ENCODE results near the gene WDR5.

- PRO-cap = no peak
- RAMPAGE, long total RNA, 4 experiments = no peak in any of the 4 experiments
Observed at GRCh38 chr9:133349890-133350687, 2.1 kb downstream of the RPL7A start.

DNA sequence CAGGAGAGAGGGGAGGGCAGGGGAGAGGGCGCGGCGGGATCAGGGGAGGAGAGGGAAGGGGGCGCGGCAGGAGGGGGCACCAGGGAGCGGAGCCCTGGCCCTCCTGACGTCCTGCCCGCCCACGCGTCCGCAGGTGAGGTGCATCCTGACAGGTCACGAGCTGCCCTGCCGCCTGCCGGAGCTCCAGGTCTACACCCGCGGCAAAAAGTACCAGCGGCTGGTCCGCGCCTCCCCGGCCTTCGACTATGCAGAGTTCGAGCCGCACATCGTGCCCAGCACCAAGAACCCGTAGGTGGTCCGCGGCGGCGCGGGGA lies 388 bp downstream of the SURF2 start:
- PRO-cap = no peak
- RAMPAGE, long total RNA, 4 experiments = no peak in any of the 4 experiments

DNA sequence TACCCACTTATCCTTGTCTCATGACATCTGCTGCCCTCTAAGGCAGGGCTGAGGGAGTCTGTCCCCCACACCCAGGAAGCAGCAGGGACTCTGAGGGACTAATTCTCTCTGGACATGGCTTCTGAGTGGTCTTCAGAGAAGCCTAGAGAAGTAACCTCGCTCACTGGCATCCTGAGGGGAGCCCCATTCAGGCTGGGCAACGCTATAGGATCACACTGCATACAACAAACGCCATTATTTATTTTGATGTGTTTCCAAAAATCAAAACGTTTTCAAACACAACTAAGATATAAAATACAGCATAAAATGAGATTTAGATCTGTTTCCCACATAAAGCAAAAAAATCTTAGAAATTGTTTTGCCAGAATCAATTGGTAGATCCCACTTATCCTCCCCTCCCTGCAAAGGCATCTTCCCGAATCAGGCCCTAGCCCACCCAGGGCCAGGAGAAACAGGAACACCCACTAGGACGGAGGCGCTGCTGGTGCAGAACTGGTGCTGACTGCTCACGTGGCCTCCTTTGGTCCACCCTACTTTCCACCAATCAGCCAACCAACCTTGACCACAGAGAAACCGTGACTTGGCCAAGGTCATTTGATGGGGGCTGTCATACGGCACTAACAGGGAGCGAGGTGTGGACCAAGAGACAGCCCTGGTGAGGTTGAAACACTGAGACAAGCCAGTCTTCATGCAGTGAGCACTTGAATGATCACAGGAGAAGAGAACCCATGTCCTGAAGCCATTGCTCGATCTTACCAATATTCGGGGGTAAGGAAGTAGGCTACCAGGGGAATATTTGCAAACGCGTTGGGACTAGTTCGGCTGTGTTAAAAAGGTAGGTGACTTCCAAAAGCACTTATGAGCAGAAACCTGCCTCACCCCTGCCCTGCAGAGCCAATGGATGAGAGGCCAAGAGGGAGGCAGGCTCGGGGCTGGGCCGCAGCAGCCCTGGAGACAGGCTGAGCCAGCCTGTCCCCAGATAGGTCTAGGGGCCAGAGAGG lies 5.2 kb downstream of the SURF2 start:
- PRO-cap = no peak
- RAMPAGE, long total RNA, 4 experiments = no peak in any of the 4 experiments

- PRO-cap = no peak
- RAMPAGE, long total RNA, 4 experiments = no peak in any of the 4 experiments
Observed at GRCh38 chr9:133414533-133415000, 3.2 kb downstream of the REXO4 start.

- PRO-cap = bidirectional peak, plus-strand start at chr9:133460751, minus-strand start at chr9:133460609
- RAMPAGE, long total RNA, 4 experiments = no peak in any of the 4 experiments
Observed at GRCh38 chr9:133460359-133461127, 765 bp downstream of the CACFD1 start.

GRCh38 chr9:133476590-133477080 lies 2.3 kb downstream of the SLC2A6 start:
- PRO-cap = no peak
- RAMPAGE, long total RNA, 4 experiments = no peak in any of the 4 experiments

DNA sequence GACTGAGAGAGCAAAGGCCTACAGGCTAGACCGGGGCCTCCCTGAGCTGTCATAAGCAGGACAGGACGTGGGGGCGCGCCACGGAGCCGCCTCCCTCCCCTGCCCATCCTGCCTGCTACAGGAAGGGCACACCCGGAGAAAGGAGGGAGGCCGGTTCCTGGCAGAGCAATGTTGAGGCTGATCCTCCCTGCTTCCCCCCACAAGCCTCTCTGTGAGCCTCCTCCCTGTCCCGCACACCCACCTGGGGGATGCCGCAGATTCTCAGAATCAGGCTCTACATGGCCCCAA lies 9.0 kb upstream of the SLC2A6 start:
- PRO-cap = no peak
- RAMPAGE, long total RNA, 4 experiments = no peak in any of the 4 experiments

GRCh38 chr9:133676398-133676931 lies 40.3 kb downstream of the DBH start:
- PRO-cap = no peak
- RAMPAGE, long total RNA, 4 experiments = no peak in any of the 4 experiments

GRCh38 chr9:133842208-133842641 lies 104.1 kb upstream of the SARDH start:
- PRO-cap = no peak
- RAMPAGE, long total RNA, 4 experiments = no peak in any of the 4 experiments

GRCh38 chr9:133846413-133846669 lies 108.2 kb upstream of the SARDH start:
- PRO-cap = no peak
- RAMPAGE, long total RNA, 4 experiments = no peak in any of the 4 experiments

DNA sequence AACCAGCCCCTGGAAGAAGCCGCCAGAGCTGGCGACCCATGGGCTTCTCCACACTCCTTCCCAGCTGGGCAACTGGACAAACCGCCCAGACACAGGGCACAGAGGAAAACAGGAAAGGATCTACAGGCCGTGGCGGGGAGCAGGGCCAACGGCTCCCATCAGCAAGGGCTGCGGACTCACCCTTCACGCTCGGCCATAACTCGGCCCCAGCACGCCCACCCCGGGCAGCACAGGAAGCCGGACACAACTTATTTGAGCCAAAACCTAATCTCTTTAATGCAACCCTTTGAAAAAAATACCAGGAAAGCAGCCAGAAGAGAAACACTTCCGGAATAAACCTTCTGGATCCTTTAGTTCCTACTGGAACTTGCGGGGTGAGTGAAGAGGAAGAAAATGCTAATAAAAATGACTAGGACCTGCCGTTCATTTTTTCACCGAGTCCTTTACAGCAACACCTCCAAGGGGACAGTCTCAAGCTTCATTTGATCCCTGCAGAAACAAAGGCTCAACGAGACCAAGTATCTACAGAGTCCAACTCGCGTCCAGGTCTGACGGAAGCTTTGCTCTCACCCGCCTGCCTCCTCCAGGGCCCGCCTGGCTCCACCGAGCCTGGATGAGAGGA lies 59.9 kb downstream of the VAV2 start:
- PRO-cap = no peak
- RAMPAGE, long total RNA, 4 experiments = no peak in any of the 4 experiments

GRCh38 chr9:133954784-133956372 lies 36.7 kb downstream of the VAV2 start:
- PRO-cap = no peak
- RAMPAGE, long total RNA, 4 experiments = no peak in any of the 4 experiments

DNA sequence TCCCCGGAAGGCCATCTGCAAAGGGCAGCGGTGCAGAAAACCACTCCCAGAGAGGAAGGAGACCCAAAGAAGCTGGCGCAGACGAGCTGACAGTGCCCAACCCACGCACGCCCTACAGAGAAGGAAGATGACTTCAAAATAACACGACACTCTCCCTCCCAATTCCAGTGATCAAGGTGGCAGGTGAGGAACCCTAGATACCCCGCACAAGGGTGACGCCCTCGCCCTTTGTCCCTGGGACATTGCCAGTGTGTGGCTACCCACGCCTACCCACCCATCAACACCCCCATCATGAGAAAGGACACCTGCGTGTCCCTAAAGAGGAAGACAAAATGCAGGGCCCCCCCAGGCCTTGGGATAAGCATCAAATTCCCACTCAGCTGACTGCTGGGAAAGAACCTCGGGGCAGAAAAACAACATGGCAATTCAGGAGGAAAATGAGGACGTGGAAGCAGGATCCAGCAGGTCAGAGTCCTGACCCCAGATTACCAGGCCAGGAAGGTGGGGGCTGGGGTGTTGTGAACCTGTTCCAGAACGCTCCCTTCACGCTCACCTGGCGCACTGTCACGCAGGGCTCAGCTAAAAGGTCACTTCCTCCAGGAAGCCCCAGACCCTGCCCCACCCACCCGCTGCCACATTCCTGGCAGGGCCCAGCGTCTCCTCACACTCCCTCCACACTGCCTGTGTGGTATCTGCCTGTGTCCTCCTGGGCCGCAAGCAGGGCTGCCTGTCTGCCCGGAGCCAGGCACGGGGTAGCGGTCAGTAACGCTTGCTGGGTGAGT lies 18.4 kb downstream of the VAV2 start:
- PRO-cap = no peak
- RAMPAGE, long total RNA, 4 experiments = no peak in any of the 4 experiments

- PRO-cap = unidirectional peak, plus-strand start at chr9:133991105; unidirectional peak, plus-strand start at chr9:133991330
- RAMPAGE, long total RNA, 4 experiments = no peak in any of the 4 experiments
Observed at GRCh38 chr9:133990748-133991416, 1.2 kb downstream of the VAV2 start.

GRCh38 chr9:134136064-134136228 lies at the start of gene WDR5:
TSS of gene WDR5 (plus strand) at chr9:134136082.
- PRO-cap = bidirectional peak, plus-strand start at chr9:134136091, minus-strand start at chr9:134135982
- RAMPAGE, long total RNA, 4 experiments = no peak in any of the 4 experiments

- PRO-cap = no peak
- RAMPAGE, long total RNA, 4 experiments = no peak in any of the 4 experiments
Observed at GRCh38 chr9:134136348-134136661, 423 bp downstream of the WDR5 start.

DNA sequence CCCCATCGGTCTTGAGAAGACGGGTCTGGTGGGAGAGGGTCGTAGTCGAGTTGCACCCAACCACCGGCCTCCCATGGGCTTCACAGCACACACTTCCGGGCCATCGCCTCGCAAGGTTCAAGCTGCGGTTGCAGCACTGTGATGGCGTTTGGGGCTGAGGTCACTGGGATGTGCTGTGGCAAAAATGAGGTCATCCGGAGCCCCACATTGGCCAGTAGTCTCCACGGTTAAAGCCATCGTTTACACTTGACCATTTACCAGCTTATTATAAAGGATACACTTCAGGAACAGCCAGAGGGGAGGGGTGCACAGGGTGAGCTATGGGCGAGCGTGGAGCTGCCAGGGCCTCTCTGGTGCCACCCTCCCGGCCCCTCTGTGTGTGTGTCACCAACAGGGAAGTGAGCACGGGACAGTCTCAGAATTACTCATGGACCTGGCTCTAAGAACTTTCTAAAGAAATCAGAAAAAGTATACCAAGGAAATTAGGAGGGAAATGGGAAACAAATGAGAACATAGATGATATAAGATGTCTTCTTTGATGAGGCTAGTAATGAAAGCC lies 13.4 kb downstream of the WDR5 start:
- PRO-cap = no peak
- RAMPAGE, long total RNA, 4 experiments = no peak in any of the 4 experiments

GRCh38 chr9:134178497-134179544 lies 42.9 kb downstream of the WDR5 start:
- PRO-cap = no peak
- RAMPAGE, long total RNA, 4 experiments = no peak in any of the 4 experiments

GRCh38 chr9:134181800-134182061 lies 45.8 kb downstream of the WDR5 start:
- PRO-cap = no peak
- RAMPAGE, long total RNA, 4 experiments = no peak in any of the 4 experiments

DNA sequence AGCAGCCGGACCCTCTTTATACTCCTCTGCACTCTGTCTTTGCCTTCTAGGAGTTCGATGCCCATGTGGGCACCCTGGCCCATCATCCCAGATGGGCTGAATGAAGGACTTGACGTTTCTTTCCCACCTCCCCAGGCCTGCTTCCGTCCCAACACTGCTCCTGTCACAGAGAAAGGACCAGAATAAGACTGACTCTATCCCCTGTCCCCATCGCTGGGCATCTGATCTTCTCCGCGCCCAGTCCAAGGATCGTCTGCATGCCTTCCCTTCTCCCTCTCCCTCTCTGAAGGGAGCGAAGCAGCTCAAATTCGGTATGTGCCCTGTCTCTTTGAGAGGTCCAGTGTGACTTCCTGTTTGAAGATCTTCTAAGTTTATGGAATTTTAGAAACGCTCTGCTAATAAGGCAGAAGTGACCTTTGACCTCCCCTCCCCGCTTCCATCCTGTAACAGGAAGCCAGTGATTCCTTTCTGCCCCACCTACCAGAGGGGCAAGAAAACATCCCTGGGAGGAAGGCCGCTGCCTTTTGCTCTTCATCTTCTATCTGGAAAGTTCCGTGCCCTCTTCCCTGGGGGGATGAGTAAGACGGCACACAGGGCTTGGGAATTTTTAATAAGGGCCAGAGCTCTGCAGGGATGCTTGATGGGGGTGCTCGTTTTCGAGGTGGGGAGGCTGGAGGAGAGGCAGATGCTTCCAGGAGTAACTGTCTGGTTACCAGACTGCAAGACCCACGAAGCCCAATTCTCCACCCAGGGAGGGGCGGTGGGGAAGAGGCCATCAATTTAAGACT lies 69.2 kb downstream of the WDR5 start:
- PRO-cap = no peak
- RAMPAGE, long total RNA, 4 experiments = no peak in any of the 4 experiments

Measured in esophagus muscularis mucosa (tissue), 4 donors.